SP-49 (cell line): ENCODE measurements around a stretch of chr12.

DNA sequence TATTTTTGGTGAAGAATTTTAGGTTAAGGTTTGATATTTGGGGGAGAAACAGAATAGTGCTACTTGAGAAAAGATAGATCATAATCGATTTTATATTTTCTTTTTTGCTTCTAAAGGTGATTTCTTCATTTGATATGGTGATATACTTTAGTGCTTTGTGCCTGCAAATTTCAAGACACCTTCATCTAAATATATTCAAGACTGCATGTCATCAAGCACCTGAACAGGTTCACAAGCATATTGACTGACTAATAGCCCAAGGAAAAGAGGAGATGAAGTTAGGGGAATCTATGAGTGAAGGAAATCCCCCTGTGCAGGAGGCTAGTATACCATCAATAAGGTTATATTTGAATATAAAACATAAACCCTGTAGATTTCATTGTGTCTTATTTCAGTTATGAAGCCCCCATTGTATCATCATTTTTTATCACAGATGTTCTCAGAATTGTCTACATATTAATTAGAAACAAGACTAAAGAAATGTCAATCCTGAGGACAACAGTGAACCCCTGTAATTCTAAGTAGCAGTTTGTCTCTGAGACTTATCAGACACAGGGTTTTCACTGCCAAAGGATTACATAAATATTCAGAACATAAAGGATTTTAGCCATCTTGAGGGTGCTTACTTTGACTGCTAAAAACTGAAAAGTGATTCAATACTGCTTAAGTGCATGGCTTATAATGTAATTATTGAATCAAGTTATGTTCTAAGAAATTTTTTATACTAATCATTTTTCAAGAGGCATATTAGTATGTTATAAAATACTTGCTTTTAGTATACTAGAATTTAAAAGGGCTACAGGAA lies 12.9 kb downstream of the SYCP3 start:
- PRO-cap: no peak

DNA sequence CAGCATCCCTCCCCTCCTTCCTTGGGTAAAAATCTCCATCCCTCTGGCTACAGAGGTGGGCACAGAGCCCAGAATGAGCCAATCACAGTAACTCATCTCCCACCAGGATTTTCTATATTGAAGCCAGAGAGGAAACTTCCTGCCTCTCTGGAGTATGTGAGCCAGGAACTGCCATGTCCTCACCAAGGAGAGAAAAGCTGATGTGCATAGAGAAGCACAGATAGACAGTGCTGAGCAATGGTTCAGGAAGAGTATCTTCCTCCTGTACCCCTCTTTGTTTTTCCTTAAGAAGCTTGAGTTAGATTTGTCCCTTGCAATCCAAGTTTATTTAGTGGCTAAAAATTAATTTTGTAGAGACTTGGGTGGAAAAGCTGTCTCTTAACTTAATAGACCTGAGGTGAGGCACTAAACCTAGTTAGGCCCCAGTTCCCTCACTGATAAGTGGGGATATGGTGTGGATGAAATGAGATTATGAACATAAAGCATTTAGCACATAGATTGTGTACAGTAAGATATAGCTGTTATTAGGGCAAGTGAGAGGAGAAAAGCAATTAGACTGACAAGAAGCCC lies 3.3 kb upstream of the SYCP3 start:
- PRO-cap: no peak

DNA sequence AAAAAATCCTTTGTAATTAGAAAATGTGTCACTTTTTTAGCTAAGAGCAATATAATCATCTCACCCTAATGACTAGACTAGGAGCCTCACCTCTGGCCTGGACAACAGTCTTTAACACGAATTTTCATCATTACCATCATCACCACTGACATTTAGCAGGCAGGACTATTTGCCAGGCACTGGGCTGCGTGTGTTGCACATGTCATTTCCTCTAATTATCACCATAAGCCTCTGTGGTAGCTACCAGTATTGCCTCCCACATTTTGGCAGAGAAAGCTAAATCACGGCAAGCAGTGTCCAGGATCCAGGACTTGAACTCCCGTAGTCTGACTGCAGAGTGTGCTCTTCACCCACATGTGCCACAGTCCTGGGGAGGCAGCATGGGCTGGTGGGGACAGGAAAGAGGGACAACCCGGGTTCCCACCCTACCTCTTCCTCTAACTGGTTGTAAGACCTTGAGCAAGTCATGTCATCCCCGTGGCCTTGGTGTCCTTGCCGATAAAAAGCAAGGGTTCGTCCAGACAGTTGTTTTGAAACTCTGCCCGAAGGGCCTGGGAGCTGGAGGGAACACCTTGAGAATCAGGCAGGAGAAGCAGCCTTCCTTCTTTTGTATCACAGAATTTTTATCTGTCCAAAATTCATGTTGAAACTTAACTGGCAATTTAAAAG lies 4.9 kb upstream of the SYCP3 start:
- PRO-cap: no peak

DNA sequence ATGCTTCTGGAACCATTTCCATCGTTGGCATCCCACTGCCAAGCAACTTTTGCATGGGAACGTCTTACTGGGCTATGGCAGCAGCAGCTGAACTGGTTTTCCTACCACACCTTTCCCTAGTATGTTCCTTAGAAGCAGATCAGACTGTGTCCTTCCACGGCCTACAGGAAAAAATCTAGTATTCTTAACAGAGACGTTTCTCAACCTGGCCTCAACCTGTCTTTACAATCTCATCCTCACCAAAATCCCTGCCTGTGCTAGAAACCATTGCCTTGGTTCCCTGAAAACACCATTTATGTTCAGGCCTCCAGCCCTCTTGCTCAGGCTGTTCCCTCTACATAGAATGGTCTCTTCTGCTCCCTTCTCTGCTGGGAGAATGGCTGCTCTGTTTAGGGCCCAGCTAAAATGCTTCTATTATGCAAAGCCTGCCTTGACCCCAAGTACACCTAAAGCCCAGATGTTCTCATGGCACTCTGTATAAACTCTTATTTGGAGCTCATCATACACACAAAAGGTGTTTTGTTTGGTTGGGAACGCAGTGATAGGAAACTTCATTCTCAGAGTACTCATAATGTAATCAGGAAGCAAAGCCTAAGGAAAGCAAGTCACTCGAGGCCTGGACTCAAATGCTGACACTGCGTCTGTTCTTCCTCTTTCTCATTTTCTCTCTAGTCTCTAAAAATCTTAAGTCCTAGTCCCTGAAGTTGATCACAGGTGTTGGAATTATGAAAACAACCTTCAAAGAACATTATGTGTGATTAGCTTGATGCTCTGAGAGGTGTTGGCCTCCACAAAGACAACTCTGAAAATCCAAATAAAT lies 38.1 kb upstream of the SYCP3 start:
- PRO-cap: no peak

- PRO-cap: no peak
These were observed 858 bp downstream of the DRAM1 start for GRCh38 chr12:101878260-101878615.

GRCh38 chr12:101924452-101925022 lies 47.2 kb downstream of the DRAM1 start:
- PRO-cap: no peak

DNA sequence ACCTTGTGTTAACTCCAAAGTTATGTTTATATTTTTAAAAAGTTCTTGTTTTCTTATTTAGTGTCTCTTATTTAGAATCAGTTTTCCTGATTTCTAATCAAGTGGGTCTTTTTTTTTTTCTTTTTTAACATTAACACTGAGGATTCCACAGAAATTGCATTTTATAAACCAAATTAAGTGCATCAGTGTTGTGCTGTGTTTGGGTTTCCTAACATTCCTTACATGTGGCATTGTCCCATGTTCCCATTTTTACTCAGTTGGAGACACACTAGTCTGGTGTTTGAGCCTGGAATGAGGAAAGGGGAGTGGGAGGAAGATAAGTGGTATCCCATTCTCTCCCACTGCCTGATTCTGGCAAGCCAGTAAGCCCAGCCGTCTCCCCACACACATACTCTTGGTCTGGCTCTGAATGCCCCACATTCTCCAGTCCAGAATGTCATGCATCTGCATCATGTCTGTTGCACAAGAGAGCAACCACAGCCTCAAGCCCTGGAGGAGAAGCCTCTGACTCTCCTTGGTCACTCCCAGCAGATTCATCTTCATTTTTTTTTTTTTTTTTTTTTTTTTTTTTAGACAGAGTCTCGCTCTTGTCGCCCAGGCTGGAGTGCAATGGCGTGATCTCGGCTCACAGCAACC lies 47.9 kb downstream of the DRAM1 start:
- PRO-cap: no peak

GRCh38 chr12:102313092-102313590 lies 115.5 kb upstream of the PMCH start:
- PRO-cap: no peak

GRCh38 chr12:102956246-102957104 lies 999 bp upstream of the ASCL1 start:
- PRO-cap: no peak

DNA sequence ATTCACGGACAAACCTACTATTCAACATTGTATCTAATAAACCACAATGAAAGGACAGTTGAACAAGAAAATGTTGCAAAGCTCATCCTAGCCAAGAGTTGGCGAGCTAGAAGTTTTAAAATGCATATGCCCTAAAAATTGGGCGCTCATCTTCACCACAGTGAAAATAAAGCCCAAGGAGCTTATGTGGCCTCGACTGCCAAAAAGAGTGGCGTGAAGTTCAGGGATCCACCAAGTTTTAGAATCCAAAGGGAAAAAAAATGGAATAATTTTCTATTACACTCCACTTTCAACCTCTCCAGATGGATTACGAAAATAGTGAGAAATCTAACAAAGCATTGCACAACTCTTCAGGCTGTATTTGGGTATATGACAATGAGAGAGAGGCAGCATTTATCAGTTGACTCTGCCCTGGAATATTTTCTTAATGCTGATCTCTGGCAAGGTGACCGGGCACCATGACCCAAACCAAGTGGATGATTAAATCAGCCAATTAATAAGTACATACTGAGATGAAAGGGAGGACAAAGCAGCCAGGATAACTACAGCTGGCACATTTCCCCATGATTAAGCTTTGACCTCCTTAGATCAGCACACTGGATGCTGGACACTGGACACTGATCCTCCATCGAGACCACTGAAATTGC lies 218.0 kb downstream of the ASCL1 start:
- PRO-cap: no peak

DNA sequence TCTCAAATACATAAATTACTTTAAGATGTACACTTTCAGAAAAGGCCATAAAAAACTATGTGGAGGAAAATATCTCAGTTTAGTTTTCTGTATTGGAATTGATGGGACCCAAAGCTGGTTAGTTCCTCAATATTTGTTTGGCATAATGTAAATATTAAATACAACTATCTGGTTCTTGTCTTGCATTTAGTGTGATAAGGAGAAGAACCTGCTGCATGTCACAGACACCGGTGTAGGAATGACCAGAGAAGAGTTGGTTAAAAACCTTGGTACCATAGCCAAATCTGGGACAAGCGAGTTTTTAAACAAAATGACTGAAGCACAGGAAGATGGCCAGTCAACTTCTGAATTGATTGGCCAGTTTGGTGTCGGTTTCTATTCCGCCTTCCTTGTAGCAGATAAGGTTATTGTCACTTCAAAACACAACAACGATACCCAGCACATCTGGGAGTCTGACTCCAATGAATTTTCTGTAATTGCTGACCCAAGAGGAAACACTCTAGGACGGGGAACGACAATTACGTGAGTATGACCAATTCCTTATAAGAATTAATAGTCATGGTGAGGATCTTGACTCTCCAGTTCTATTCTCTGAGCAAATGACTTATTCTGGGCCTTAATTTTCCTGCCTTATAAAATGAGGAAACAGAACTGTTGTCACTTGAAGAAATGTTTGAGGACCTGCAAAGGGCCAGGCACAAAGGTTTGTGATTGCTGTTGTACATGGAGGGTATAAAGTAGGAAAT lies 3.7 kb downstream of the HSP90B1 start:
- PRO-cap: no peak

GRCh38 chr12:103946370-103946965 lies 10.5 kb downstream of the UQCC6 start:
- PRO-cap: no peak

GRCh38 chr12:104065113-104065604 lies 828 bp downstream of the HCFC2 start:
- PRO-cap: no peak

DNA sequence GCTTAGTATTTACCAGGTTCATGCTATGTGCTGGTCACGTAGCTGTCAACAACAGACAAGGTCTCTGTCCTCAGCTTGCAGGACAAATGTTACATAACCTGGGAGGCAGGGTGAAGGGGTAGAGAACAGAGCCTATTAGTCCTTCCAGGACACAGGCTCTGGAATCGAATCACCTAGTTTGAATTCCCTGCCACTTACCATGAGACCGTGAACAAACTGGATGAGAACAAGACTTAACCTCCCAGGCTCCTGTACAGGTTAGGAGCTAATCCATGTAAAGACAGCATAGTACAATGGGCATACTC lies 6.3 kb downstream of the NFYB start:
- PRO-cap: no peak

GRCh38 chr12:104134023-104134892 lies 3.8 kb downstream of the NFYB start:
- PRO-cap: no peak

DNA sequence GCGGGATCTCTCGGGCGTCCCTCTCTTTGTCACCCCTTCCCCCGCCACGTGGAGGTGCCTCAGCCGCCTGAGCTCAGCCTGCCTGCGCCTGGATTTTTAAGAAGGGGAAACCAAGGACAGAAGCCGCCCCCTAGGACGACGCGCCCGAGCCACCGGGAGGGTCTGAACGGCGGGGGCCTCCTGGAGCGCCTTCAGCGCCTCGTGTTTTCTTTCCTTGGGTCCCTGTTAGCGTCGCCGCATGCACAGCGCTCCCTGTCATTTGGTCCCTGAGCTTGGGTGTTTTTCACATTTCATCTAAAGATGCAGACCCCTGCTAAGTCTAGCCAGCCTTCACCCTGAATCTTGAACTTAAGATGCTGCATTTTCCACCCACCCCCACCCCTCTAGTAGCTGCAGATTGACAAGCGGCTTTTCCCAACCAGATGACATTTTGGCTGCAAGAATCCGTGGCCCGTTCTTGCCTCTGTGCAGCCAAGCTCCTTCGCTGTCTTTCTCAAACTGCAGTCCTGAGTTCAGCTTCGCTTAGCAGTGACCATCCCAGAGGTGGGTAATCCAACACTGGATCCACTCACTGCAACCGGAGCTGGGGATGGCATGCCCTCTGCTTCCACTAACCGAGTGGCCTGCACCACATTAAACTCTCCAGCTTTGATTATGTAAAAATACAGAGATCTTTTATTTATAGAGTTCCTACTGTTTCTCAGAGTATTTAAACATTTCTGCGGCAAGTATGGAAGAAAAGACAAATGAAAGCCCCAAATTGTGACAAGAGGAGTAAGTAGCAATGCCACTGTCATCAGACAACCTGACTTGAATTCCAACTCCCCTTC lies 719 bp upstream of the NFYB start:
- PRO-cap: no peak

DNA sequence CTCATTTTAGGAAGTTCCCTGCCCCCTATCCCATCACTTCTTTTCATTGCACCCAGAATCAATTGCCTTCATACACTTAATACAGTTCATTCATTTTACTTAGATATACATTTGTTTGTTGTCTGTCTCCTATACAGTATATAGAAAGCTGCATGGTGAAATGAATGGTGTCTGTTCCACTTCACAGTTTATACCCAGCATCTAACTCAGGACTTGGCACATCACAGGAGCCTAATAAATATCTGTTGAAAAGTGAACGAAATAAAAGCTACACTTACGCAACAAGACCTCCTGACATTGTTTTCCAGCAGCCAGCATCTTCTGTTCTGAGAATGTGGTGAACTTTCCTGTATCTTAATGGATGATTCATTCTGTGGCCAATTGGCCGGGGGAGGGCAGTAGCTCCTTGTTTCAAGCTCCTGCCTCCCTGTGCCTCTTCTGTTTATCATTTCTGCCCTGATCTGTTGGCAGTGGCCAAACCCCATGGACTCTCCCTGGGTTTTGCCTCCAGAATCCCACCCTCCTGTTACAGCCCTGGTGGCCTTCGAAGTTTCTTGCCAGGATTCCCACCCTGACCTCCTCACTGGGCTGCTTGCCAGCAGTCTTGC lies 38.1 kb upstream of the TXNRD1 start:
- PRO-cap: no peak

GRCh38 chr12:104182108-104182517 lies 33.5 kb upstream of the TXNRD1 start:
- PRO-cap: no peak

DNA sequence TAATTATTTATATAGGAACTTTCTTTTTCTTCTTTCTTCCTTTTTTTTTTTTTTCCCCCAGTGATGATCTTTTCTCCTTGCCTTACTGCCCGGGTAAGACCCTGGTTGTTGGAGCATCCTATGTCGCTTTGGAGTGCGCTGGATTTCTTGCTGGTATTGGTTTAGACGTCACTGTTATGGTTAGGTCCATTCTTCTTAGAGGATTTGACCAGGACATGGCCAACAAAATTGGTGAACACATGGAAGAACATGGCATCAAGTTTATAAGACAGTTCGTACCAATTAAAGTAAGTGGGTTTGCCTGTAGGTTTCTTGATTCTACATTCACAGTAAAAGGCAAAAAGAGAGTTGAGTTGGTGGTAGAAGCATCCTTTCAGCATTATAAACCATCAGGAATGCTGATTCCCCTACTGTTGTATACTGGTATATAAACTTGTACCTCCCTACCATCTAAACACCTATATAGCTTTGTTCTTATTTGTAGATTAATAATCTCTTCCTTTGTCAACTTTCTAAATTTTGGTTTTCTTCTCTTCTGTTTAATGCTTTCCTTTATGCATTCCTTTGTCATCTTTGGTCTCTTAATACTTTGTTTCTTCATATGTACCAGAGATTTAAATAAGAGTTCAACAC lies 17.6 kb downstream of the EID3 start:
- PRO-cap: no peak

DNA sequence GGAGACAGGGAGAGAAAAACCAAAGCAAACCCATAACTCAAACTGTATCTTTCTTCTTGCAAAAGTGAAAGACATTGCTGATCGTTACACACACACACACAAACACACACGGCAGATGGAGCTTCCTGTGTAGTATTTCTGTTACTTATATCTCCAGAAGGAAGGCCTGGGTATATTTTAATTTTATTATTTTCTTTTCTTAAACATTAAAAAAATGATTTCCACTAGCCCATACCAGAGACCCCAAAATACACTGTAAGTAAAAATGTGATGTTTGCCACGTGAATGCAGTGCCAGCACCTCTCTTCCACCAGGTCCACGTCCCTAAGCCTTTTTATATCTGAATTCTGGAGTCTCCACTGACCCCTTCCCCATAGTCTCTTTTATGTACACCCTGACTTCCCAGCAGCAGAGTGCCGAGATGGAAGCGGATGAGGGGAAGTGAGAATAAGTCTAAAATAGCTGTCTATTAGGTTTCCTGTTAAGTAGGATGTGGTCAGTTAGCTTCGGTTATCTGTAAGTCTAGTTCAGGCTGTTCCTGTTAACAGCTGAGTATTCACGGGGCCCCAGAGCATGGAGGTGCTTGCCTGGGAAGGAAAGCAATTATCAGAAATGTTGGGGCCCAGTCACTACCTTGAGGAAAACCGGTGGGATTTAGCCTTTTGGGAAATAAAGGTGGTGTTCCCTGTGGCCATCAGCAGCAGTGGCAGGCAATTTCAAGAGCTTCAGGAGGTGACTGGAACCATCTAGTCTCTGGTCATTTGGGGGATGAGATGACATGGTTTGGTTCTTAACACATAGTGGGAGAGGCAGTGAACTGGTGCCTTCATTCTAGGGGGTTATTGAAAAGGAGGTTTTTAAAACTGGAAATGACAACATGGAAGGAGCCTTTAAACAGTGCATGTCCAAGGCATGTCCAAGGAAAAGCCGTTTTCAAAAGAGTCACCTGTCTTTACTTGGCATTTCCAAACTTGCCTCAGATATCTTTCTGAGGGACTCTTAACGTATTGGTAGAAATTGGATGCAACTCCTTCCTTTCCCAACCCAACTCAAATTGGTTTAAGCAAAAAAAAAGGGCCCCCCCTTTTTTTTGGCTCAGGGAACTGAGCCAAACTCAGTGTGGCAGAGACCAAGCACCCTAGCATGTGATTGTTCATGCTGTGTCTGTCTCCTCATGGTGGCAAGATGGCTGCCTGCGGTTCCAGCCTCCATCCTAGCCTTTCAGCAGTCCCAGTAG lies 21.8 kb downstream of the CHST11 start:
- PRO-cap: unidirectional peak, plus-strand start at position 551 of the sequence